Peritoneum (tissue), 1 donor: ENCODE measurements around a stretch of chr15.

DNA sequence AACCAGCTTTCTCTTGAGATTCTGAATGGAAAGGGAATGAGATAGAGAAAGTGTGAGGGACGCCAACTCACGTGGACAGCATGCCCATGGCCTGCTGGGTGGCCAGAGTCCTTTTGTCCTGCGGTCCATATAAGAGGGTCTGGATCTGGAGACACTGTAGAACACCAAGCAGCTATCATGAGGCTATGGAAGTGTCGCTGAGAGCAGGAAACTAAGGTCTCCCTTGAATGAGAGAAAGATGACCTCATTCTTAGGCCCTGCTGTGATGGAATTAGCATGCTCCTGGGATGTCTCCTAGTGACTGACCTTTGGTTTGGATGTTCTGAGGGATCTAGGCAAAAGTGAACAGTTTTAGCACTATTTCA lies 34.3 kb downstream of the SYNM start:
- PRO-cap: no peak

DNA sequence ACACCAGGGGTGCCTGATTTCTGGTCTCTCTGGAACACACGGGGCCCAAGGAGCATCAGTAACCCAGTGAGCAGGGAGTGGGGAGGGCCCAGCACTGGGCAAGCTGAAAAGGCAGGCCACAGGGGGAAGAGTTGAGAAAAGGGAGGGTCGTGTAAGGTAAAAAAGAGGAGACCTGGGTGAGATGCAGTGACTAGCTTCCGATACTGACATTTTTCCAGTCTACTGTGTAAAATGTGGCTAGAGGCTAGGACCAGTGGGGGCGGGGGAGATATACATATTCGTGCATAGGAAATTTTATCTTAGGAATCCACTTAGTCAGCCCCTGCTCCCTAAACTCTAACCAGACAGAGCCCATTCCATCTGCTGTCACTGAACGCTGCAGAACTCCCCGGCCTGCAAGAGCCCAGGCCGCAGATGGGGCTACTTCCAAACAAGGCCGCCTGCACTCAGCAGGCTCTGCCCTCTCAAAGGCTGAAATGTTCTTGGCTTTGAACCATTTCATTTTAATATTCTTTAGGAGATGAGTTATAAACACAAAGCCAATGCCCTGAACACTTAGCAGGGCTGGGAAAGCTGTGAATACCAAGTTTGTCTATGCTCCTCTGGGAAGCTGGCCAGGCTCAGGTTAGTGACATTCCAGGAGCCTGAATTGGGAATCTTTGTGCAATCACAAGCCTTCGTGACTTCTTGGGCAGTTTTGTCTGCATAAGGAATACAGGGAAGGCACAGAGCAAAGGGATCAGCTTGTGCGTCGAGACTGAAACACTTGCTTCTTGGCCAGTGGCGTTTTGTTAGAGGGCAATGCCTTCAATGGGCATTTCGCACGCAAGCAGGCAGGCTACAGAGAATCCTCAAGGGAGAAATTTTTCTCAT lies 64.9 kb downstream of the SYNM start:
- PRO-cap: no peak

- PRO-cap: no peak
Measured at GRCh38 chr15:99509359-99510102, 56.3 kb upstream of the MEF2A start.

DNA sequence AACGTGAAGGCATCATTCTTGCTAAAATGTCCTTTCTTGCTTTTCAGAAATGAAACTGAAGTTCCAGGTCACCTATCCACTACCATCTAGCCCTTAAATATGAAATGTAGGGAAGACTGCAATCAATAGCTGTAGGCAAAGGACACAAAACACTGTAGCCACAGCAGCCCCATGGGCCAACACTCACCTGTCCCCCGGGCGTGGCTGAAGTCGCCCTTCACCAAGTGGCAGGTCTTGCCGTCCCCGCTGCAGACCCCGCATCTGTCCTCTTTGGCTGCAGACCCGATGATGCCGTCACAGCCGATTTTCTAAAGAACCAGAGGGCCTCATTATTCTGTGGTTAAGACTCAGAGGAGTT lies 245.6 kb downstream of the ADAMTS17 start:
- PRO-cap: no peak

- PRO-cap: no peak
Measured at GRCh38 chr15:100125389-100125588, 216.5 kb downstream of the ADAMTS17 start.

- PRO-cap: no peak
Measured at GRCh38 chr15:100168063-100168599, 173.6 kb downstream of the ADAMTS17 start.

DNA sequence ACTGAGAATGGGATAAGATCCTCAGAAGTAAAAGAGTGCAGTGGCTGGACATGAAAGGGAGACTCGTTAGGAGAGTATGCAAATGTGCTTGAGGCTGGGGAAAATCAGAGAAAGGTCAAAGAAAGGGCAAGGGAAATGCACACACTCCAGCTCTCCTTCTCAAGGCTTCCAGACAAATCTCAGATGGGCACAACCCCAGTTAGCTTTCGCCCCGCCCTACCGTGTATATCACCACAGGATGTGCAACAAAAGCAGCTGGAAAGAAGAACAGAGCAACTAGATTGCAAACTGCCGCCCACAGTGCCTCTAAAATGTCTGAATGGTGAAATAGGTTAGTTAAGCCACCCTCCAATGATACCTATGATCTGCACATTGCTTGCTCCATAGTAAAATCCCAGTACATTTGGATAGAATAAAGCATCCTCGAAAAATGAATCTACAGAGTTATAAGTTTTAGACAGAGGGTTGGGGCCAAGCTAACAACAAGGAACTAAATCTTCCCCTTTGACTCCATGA lies 63.8 kb downstream of the CERS3 start:
- PRO-cap: no peak

DNA sequence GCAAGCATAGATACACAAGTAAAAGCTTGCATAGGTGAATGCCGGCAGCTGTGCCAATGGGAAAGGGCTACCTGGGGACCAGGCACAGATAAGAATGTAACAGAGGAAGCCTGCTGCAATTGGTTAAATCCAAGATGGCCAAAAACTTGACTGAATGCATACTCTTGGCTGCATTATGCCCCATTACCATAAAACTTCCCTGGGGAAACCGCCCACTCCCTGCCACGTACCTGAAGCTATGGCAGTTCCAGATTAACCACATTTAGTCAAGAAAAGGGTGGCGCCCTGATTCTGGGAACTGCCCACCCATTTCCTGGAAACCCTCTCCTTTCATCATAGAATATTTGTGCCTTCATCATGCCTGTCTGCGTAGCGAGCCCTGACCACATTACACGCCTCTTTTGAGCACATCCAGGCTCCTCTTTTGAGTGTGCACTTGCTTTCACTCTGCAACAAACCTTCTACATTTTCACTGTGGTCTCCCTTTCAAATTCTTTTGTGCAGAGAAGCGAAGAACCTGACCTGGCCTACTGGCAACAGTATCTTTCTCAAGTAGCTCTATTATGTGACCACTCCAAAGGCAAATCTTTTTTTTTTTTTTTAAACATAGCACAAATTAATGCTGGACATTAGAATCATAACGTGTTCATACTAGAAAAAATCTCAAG lies 5.2 kb downstream of the LINS1 start:
- PRO-cap: no peak

DNA sequence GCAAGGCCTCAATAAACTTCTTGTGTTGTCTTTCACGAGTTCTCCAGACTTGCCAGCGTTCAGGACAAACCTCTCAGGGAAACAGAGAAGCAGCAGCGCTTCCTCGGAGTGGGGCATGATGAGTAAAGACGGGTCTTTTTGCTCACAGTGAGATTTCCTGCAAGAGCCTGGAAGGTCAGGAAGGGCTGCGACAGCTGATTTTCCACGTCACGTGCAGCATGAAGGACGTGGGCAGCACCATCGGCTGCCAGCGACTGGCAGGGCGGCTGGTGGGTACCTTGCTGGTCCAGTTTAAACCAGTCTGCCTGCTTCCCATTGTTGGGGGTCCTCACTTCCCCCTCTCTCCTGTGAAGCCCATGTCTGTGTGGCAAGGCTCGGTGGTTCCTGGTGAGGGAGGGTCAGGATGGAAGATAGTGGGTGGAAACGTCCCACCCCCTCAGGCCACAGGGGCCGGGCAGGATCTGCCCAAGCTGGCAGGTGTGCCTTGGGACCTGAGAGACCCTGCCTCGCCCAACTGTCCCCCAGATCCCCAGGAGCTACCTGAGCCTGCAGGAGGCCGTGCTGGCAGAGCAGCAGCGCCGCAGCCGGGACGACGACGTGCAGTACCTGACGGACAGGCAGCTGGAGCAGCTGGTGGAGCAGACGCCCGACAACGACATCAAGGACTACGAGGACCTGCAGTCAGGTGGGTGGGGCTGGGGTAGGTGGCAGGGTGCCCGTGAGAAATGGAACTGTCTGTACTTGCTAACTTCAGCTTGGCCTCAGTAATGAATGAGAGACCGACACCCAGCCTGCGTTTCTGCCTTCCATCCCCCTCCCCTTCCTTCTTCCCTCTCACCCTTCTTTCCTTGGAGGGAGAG lies 108.2 kb downstream of the LRRK1 start:
- PRO-cap: no peak

- PRO-cap: no peak
Measured at GRCh38 chr15:101051577-101052136, 132.5 kb downstream of the LRRK1 start.

- PRO-cap: no peak
Measured at GRCh38 chr15:101088782-101089127, 163.1 kb downstream of the CHSY1 start.

DNA sequence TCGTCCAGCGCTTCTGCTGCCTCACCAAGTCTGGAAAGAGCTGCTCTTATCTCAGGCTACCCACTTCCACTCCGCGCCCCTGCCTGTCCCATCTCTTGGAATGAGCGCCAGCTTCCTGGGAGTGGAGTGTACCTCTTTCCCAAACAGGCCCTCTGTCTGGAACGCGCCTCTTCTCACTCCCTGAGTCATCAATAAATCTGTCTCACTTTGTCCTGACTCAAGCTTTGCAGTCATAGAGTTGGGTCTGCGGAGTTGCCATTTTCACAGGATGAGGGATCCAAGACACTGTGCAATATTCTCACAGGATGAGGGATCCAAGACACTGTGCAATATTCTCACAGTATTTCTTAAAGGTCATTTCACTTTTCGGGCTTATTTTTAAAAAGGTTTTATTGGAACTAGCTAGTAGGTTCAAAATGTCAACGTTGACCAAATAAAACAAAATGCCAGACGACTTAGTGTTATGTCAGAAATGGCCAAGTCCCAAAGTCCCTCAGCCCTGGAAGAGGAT lies 81.2 kb downstream of the CHSY1 start:
- PRO-cap: no peak

- PRO-cap: no peak
Measured at GRCh38 chr15:101199645-101200187, 52.1 kb downstream of the CHSY1 start.

GRCh38 chr15:101222715-101223044 lies 29.2 kb downstream of the CHSY1 start:
- PRO-cap: no peak

DNA sequence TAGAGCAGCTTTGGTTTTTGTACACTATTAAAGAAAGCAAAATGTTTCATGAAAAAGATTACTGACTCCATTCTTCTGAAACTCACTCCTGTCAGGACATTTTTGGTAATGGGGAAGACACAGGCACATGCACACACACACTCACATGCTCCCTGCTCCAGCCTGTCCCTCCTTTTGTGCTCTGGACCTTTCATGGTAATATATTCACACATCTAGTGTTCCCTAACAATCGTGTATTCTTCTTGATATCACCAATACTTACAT lies 2.5 kb downstream of the SELENOS start:
- PRO-cap: no peak

DNA sequence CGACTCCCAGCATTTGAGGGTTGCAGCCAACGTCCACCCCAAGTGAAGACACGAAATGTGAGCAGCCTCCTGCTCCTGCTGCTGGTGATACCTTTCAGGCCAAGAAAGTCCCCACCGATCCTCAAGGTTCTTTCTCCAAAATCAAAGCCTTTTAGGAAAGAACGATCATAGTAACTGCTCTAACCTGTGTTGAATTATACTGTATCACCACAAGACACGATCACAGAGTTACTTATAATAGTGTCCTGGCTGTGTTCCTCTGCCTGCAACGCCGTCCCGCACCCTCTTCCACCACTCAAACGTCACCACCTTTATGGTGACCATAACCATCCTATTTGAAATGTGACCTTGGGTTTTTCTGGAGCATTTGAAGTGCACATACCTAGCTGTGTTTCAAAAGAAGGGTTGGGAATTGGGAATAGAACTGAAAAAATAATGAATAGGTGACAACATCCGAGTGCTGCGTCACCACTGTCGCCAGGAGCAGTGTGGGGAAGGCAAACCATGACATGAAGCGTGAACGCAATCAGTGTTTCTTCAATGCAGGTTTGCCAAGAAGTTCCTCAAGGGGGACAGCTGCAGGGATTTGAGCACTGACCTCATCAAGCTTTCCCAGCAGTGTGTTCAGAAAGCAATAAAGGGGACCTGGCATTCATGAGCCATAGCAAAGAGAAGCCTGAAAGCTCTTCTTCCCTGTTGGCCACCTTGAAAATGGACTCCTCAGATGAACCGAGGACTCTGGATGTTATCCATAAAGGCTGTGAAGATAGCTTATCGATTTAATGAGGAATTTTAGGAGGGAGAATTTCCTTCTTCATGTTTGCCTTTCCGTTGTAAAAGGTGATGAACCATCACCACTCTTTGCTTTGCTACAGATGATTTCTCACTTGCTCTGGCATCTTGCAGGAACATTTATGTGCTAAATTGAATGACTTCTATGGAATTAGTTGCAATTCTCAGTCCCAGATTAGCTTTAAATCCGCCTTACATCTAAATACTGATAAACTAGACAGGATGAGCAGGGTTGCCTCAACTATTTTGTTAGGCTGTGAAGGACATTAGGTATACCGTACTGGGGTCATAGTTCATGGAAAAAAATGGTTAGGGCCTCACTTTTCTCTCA lies 914 bp upstream of the SELENOS start:
- PRO-cap: no peak

GRCh38 chr15:101313886-101314097 lies 18.7 kb upstream of the SNRPA1 start:
- PRO-cap: no peak

GRCh38 chr15:101328872-101329711 lies 34.0 kb upstream of the SNRPA1 start:
- PRO-cap: no peak

DNA sequence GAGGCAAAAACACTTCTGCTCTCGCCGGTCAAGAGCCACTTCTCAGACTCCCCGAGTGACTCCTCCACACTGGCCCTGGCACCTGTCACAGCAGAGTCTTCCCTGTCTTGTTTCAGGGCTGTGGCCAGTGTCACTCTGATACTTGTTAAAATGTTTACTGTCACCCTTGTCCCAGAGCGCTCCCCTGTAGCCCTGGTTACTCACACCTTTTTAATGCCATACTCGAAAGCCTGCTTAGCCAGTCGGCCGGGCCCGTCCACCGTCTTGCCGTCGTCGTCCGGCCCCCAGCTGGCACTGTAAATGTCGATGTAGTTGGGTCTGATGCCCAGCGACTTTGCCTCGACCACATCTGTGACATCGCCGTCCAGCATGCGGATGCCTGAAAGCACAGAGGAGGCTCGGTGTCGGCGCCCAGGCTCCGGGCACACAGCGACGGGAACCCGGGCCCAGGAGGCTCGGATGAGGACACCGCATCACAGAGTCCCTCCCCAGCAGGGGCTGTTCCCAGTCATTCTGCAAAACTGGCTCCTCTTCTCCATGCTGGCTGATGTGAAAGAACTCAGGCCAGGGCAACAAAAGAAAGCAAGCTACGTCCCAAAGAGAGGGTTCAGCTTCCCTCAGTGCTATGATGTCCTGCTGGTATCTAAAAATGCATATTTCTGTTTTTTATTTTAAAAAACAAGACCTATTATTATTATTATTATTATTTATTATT lies 91.2 kb downstream of the PCSK6 start:
- PRO-cap: no peak

DNA sequence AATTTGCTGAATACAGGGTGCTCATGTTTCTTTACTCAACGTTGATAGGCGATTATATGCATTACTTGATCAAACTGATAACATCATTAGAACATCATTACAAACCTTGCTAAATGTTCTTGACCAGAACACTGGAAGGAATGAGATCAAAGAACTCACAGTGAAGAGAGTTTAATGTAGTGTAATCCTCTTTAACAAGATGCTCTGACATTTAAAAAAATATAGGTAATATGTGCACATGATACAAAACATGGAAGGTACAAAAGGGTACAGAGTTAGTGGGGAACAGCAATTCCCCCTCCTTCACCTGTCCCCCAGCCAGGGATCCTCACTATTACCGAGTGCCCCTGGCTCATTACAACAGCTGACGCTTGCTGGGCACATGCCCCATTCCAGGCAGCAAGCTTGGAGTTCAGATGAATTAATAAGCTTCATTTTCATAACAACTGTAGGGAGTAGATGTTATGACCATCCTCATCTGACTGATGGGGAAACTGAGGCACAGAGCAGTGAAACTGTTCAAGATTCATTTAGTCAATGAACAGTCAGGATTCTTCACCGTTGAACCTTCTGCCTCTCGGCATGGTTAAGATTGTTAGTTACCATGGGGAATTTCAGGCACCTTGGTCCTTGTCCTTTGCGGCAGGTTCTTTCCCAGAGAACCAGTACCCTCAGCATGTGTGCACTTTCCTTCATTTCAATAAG lies 41.2 kb downstream of the PCSK6 start:
- PRO-cap: no peak